OCI-LY7 (cell line): ENCODE data around the gene EEIG1.

- PRO-cap = no peak
- RAMPAGE, long total RNA = no peak
These were observed 5.9 kb downstream of the EEIG1 start for GRCh38 chr9:127974917-127975238.

DNA sequence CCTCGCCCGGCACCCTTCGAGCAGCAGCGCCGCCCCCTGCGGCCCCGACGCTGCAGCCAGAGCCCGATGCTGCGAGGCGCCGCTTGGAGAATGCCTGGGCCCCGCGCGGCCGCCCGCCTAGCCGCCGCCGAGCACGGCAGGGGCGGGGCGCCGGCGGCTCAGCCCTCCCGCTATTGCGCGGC is at the start of gene EEIG1:
Gene EEIG1 (minus strand): TSS at position 92 of the 182 bp plus-strand sequence.
- PRO-cap = bidirectional peak, plus-strand start outside the sequence, minus-strand start at position 92 of the sequence
- RAMPAGE, long total RNA = no peak

DNA sequence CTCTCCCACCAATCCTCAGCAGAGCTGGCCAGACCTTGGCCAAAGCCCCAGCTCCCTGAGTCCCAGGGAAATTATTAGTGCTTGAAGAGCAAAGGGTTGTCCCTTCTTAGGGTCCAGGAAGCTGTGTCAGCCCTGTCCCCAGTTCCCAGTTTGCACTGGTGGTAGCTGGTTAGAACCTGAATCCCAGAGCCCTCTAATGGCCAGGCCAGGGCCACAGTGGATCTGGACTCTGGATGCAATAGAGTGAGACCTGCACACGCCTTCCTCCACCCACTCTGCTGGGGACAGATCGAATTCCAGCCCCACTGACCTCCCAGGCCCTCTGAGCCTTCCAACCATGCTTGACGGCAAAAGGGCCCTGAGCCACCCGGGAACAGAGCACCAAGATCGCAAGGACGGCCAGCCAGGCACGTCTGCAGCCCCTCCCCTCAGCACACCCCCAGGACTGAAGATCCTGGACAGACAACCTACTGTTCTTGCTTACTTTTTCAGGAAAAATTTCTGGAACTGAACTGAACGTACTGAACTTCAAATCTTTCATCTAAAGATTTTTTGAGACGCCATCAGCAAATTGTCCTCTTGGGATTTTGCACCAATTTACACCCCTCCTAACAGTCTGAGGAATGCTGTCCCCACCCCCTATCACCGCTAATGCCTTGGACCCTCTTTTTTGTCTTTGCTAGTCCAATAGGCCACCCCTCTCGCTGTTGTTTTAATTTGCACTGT is 23.6 kb downstream of the NAIF1 start:
- PRO-cap = no peak
- RAMPAGE, long total RNA = no peak

GRCh38 chr9:128081109-128081527 is 13.1 kb downstream of the SLC25A25 start:
- PRO-cap = no peak
- RAMPAGE, long total RNA = no peak

DNA sequence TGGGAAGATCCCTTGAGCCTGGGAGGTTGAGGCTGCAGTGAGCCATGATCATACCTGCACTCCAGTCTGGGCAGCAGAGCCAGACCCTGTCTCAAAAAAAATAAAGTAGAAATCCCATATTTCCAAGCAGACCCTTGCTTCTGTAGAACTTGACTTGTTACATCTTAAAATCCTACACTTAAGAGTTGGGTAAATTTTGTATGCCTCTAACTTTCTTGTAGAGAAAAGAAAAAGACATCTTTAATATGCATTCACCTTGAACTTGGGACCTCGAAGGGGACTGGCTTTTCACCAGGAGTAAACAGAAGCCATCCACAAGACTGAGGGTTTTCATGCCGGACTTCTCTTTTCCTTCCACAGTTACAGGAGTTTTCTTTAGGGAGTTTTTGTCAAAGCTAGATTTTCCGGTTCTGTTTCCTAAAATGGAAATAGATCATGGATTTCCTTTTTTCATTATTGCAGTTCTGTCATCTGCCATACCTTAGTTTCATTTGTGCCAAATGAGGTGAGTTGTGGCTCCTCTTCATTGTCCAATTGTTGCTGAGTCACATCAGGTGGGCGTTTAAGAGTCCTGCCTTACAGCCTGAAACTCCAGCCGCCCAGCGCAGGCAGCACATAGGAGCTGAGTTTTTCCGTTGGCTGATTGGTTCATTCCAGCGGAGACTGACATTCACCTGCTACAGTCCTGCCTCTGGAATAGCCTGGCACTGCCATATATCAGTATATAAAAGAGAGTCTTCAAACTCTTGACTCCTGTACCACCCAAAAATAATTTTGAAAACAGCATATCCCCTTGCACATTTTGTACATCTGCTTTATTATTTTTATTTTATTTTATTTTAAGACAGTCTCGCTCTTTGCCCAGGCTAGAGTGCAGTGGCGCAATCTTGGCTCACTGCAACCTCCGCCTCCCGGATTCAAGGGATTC is 14.1 kb downstream of the SLC25A25 start:
- PRO-cap = no peak
- RAMPAGE, long total RNA = no peak

GRCh38 chr9:128116404-128116849 is 11.1 kb downstream of the PTGES2 start:
- PRO-cap = no peak
- RAMPAGE, long total RNA = no peak

- PRO-cap = no peak
- RAMPAGE, long total RNA = no peak
These were observed 8.2 kb downstream of the PTGES2 start for GRCh38 chr9:128119094-128119866.

- PRO-cap = no peak
- RAMPAGE, long total RNA = no peak
These were observed 1.0 kb downstream of the BBLN start for GRCh38 chr9:128160754-128161787.

GRCh38 chr9:128163447-128164002 is 3.5 kb downstream of the BBLN start:
- PRO-cap = no peak
- RAMPAGE, long total RNA = no peak

- PRO-cap = no peak
- RAMPAGE, long total RNA = no peak
These were observed 25.8 kb downstream of the GOLGA2 start for GRCh38 chr9:128249665-128250841.

DNA sequence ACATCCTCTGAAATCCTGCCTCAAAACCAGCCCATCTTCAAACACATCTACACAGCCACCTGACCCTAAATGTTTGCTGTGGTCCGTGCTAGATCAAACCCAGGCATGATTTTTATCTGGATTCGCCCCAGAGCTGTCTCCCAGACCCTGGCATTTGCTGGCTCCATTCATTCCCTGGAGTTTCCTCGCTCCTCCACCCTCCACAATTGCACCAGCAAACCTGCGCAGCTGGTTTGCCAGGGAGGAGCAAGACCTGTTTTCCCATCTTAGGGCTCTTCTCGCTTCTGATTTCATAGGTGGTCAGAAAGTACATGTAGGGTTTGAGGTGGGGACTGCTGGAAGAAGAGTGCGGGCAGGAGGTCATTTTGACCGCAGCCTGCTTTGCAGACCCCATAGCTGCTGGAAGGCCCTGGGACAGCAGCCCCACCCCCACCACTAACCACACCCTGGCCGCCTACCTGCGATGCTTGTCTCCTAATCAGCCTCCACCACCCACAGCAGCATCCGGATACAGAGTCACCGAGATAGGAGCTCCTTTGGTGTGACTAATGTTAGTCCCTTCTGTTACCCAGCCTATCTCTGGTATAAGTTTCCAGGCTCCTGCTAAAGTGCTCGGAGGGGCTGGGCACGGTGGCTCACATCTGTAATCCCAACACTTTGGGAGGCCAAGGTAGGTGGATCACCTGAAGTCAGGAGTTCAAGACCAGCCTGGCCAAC is 22.8 kb downstream of the SWI5 start:
- PRO-cap = no peak
- RAMPAGE, long total RNA = no peak

- PRO-cap = unidirectional peak, plus-strand start at chr9:128371644
- RAMPAGE, long total RNA = no peak
These were observed 456 bp downstream of the URM1 start for GRCh38 chr9:128371557-128372102.

- PRO-cap = no peak
- RAMPAGE, long total RNA = no peak
These were observed 22.2 kb downstream of the URM1 start for GRCh38 chr9:128393008-128394148.

DNA sequence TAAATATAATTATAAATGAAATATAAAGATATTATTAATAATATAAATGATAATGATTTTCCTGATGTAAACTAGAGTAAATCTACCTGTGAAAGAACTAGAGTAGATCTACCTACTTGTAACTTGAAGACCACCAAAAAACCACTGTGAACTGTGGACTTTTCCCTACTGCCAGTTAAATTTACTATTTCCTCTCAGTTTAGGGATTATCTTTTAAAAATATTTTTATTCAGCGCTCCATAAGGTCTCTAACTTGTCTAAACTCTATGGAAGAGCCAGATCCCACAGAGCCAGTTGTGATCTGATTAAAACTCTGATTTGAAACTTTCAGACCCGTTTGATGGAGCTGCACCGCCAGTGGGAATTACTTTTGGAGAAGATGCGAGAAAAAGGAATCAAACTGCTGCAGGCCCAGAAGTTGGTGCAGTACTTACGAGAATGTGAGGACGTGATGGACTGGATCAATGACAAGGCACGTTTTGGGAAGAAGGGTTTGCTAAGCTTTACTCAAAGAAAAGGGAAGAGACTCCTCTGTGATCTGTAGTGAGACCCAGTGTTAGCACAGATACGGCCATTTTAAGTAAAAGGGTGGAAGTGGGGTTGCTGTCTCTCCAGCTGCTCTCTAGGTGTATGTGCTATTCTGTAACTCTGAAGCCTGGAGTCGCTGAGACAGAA is 22.1 kb downstream of the SPTAN1 start:
- PRO-cap = no peak
- RAMPAGE, long total RNA = no peak

- PRO-cap = no peak
- RAMPAGE, long total RNA = no peak
These were observed 22.8 kb downstream of the SPTAN1 start for GRCh38 chr9:128575085-128575726.

GRCh38 chr9:128684154-128685481 is 4.4 kb upstream of the SET start:
- PRO-cap = bidirectional peak, plus-strand start at chr9:128684567, minus-strand start at chr9:128684431; bidirectional peak, plus-strand start at chr9:128685249, minus-strand start at chr9:128684978
- RAMPAGE, long total RNA = no peak

DNA sequence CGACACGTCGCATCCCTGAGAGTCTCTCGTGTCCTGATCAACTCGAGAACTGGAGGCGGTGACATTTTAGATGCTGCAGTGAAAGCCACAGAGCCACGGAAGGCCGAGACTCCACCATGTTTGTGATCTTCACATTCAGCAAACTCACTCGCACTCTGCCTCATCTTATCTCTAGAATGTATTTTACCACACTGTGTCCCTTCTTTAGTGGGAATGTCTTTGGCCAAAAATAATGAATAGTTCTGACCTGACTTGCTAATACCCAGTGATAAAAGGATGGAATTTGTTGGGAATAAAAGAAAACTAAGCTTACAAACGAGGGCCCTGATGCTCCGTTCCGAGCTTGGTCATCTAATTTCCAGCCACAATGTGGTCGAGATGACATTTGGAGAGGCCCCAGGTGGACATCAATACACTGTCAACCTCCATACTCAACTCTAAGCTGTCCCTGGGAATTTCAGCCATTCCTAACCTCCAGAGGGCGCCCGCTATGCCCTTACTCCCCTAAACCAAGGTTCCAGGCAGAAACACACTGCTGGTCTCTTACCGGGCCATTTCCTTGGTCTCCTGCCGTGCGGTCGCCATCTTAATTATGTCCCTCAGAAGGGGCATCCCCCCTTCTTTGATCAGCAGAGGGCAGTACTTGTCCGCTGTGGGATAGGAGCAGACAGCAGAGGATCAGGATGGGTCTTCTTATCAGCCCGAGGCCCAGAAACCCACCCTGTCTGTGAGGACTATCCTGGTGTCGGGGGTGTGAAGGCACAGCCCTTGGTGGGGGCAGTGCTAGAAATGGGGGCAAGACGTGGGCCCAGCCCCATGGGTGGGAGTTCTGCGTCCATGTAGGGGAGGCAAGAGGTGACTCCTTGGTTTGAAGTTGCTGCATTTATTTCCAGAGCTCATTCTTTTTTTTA is 9.2 kb upstream of the ZDHHC12 start:
- PRO-cap = no peak
- RAMPAGE, long total RNA = no peak

- PRO-cap = no peak
- RAMPAGE, long total RNA = no peak
These were observed 5.8 kb downstream of the TBC1D13 start for GRCh38 chr9:128792832-128793269.

DNA sequence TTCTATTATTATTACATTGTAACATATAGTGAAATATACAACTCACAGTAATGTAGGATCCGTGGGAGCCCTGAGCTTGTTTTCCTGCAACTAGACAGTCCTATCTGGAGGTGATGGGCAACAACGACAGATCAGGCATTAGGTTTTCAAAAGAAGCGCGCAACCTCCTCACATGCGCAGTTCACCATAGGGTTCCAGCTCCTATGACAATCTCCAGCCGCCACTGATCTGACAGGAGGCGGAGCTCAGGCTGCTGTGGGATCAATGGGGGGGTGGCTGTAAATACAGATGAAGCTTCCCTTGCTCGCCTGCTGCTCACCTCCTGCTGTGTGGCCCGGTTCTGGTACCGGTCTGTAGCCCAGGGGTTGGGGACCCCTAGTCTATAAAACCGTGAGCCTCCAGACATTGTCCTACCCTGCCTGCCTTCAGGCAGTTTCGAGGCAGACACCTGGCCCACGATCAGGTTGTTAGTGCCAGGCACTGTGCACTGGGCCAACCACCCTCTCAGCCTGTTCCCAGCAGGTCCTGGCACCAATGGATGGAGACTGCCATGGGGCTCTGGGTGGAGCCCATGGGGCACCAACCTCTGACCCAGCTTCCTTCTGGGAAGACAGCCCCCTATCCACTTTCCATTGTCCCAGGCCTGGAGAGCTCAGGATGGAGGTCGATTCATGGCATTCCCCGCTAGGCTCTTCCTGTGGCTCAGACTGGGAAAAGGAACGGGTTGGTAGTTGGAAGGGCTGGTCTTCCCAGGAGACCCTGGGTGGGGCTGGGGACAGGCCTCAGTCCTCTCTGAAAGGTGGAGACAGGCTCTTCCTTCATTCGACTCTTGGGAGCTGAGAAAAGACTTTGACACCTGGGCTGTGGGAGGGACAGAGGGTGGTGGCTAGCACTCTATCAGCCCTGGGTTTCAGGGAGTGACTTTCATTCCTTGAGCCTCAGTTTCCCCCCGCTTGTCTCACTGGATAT is 1.7 kb downstream of the ENDOG start:
- PRO-cap = no peak
- RAMPAGE, long total RNA = no peak

GRCh38 chr9:128878281-128878913 is 3.4 kb downstream of the KYAT1 start:
- PRO-cap = no peak
- RAMPAGE, long total RNA = no peak